SK-N-DZ (cell line): ENCODE measurements around a stretch of chr5.

DNA sequence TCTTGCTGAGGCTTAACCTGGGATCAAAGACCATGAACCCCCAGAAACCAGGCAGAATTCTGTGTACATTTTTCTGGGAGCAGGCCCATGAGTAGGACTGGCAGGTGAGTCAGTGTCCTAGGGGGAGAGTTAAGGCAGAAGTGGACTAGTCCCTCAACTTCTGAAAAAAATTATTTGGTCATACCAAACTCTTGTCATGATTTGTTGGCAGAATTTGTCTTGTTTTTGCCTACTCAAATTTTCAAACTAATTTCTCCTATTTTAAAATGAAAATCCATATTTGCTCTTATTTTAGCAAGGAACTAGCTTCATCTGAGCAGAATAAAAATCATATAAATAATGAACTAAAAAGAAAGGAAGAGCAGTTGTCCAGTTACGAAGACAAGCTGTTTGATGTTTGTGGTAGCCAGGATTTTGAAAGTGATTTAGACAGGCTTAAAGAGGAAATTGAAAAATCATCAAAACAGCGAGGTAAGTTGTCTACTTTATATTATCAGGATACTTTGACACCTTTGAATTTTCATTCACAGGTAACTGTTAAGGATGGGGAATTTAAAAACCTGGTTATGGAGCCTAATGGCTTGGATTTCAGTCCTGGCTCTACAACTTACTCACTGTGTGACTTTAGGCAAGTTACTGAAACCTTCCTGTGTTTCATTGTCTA lies 37.9 kb downstream of the RAD50 start:
RAMPAGE:
- cytosol, long total RNA = no peak
- nucleus, long total RNA = no peak

DNA sequence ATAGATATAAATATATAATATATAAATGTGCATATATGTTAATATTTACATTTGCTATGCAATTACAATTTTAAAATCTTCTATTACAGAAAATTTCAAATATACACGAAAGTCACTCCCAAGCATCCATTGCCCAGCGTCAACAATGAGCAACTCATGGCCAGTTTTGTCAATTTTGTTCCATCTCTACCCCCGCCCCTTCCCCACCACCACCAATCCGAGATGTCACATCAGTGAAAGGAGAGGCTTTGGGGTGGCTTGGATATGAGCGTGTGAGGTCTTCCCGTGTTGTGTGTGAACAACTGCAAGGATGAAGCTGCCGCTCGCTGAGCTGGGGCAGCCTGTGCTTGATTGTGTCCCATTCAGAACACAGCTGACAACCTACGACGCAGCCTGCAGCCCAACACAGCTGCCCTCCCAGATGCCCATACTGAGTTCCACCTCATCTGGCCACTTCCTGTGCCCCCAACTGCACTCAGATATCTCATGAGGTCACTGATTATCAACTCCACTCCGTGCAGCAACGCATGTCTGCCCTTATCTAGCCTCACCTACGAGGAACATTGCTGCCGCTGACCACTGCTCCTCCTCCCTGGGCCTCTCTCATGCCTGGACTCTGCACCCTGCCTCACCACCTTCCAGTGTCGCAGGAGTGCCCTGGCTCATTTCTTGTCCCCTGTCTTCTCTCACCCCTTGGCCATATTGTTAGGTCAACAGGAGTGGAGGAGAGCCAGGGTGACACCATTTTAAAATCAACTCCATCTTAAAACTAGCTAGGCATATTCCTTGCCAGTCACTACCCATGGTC lies 7.4 kb upstream of the IL4 start:
RAMPAGE:
- cytosol, long total RNA = no peak
- nucleus, long total RNA = no peak

DNA sequence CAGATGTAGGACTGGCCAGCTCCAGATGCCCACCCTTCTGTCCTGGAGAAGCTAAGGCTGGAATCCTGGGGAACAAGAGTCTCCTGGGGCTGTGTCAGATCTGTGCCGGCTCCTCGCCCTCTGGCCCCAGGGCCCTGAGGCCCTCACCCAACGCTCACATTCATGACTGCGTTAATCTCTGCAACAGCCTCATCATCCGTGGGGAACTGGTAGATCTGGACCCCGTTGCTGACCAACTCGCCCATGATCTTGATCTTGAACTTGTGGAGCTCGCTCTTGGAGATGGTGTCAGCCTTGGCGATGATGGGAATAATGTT lies 14.8 kb downstream of the SEPTIN8 start:
RAMPAGE:
- cytosol, long total RNA = no peak
- nucleus, long total RNA = no peak

DNA sequence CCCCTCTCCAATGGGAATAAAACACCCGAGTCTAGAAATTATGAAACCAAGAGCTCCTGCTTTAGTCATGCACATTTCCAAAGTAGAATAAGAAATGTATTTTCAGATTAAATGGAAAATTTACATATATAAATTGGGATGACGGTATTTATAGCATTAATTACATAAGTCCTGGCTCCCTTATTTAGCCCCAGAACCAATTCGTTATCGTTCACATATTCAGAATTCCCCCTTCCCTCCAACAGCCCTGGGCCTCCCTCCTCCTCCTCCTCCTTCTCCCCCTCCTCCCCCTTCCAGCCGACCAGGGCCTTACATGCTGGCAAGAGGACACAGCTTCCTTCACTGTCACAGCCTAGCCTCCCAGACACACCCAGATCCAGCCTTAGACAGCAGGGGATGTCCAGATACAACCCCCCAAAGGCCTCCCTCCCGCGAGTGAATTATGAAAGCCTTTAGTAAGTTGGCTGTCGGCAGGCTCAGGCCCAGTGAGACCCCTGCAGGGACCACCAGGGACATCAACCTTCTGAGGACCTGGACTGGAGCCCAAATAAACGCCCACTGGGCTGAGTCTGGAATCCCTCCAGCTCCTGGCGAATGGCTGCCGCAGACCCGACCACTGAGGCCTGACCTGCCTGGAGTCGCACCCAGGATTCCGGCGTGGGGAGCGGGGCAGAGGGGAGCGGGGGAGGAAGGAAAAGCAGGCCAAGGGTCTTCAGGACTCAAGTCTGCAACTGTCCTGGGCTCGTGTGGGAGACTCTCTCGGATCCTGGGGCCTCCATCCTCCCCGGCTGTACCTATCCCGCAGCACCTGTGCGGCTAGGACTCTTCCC lies 924 bp downstream of the SEPTIN8 start:
RAMPAGE:
- cytosol, long total RNA = no peak
- nucleus, long total RNA = no peak

RAMPAGE:
- cytosol, long total RNA = no peak
- nucleus, long total RNA = no peak
These were observed 8.3 kb upstream of the SEPTIN8 start for GRCh38 chr5:132785269-132785900.

GRCh38 chr5:132871332-132872527 lies 1.7 kb upstream of the LEAP2 start:
RAMPAGE:
- cytosol, long total RNA = no peak
- nucleus, long total RNA = no peak

DNA sequence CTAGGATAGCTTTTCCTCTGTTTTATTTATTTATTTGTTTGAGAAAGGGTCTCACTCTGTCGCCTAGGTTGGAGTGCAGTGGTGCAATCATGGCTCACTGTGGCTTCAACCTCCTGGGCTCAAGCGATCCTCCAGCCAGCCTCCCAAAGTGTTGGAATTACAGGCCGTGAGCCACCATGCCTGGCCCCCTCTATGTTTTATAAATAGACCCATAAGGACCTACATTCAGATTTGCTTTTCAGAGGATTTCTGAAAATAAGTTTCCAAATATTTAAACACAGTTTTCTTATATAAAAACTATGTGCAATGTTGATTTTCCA lies 16.7 kb downstream of the LEAP2 start:
RAMPAGE:
- cytosol, long total RNA = no peak
- nucleus, long total RNA = no peak

RAMPAGE:
- cytosol, long total RNA = no peak
- nucleus, long total RNA = no peak
These were observed 10.8 kb downstream of the VDAC1 start for GRCh38 chr5:133993844-133994556.

DNA sequence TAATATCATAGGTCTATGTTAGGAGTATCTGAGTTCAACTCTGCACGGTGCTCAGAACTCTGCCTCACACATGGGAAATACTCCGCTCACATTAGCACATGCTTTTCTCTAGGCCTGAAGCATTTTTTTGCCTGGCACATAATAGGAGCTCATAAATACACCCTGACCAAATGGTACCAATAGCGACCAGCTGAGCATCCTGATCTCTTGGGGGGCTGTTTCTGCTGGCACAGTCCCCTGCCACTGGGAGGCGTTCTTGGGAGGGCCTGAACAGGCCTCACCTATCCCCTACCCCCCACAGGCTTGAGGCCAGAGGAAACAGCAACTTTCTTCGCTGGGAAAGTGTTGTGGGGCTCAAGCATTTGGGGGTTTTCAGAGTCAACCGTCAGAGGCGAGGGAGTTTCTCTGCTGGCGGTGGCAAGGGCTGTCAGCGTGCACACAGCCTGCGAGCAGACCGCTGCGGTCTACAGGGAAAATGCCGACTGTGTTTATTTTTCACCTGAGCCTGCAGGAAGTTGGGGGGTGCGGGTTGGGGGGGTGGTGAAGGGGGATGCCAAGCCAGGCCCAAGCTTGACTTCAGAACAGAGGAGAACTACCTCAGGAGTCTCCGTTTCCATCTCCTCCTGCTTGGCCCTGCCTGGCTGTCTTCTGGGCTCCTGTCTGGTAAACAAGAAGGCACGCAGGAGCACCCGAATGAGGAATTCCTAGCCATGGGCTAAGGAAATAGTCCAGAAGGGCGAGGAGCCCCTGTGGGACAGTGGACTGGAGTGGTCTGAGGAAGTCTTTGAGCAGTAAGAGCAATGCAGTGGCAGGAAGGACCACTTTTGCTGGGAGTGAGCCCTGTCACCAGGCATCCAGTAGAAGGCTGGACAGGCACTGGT lies 18.0 kb downstream of the TCF7 start:
RAMPAGE:
- cytosol, long total RNA = no peak
- nucleus, long total RNA = no peak

GRCh38 chr5:134138779-134139519 lies 24.5 kb downstream of the TCF7 start:
RAMPAGE:
- cytosol, long total RNA = no peak
- nucleus, long total RNA = no peak

RAMPAGE:
- cytosol, long total RNA = no peak
- nucleus, long total RNA = no peak
These were observed 25.2 kb downstream of the TCF7 start for GRCh38 chr5:134139678-134140027.

DNA sequence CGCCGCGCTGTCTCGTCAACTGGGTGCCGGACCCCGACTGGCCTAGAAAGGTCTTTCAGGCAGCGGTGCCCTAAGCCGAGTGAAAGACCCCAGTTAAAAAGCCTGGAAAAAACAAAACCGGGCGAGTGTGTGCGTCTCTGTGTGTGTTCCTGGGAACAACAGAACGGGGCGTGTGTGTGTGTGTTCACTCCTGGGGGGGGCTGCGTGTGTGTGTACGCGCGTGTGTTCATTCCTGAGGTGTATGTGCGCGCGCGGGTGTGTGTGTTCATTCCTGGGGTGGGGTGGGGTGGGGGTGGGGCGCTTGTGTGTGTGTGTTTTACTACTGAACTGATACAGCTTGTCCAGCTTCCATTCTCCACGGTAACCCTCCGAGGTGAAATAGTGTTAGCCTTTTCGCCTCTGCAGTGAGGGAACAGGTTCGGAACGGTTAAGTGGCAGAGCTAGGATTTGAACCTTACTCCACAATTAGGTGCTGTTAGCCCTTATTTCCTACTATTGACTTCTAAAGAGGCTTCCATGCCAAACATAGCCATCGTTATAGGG lies 497 bp upstream of the SKP1 start:
RAMPAGE:
- cytosol, long total RNA = no peak
- nucleus, long total RNA = no peak

DNA sequence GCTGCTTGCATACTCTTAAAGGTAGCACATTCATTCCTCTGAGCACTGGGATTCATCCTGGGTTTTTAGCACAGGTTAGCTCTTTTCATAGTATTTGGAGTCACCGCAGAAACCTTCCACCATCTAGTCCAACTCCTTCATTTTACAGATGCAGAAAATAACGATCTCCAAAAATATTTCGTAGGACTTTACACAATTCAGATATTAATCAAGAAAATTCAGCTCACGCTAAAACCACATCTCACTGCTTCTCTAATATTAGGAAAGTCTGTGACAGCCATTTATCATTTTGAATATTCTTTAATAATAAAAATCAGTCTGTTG lies 22.0 kb downstream of the PPP2CA start:
RAMPAGE:
- cytosol, long total RNA = no peak
- nucleus, long total RNA = no peak

GRCh38 chr5:134223889-134224408 lies 1.9 kb downstream of the PPP2CA start:
RAMPAGE:
- cytosol, long total RNA = no peak
- nucleus, long total RNA = no peak

RAMPAGE:
- cytosol, long total RNA = no peak
- nucleus, long total RNA = no peak
These were observed 21.1 kb downstream of the CDKL3 start for GRCh38 chr5:134345463-134346579.

GRCh38 chr5:134377783-134378262 lies 6.5 kb downstream of the UBE2B start:
RAMPAGE:
- cytosol, long total RNA = no peak
- nucleus, long total RNA = no peak

DNA sequence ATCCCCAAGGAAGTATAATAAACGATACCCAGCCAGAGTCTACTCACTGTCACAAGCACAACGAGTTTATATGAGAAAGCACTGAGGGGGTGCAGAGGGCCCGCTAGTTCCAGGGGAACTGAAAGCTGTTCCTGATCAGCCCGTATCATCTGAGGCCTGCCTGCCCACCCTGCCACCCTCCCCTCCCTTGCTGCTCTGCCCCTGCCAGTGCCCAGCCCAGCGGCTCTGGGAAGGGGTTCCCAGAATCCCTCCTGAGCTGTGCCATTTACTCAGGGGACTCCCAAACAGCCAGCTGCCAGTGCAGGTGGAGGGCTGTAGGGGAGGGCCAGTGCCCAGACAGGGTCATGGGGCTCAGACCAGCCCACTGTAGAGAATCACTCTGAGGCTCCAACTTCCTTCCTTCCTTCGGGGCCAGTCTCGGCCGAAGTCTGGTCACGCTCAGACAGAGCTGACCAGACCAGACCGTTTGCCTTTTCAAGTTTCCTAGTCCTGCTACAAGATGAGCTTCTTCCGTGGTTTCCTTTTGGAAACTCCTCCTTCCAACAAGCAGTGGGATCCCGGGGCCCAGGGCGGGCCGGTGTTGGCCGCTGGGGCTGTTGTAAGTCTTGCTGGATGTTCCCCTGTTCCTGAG lies 52.7 kb downstream of the SAR1B start:
RAMPAGE:
- cytosol, long total RNA = no peak
- nucleus, long total RNA = no peak

GRCh38 chr5:134873897-134874105 lies 370 bp upstream of the TXNDC15 start:
RAMPAGE:
- cytosol, long total RNA = no peak
- nucleus, long total RNA = no peak

GRCh38 chr5:135025914-135027328 lies 7.6 kb downstream of the PITX1 start:
RAMPAGE:
- cytosol, long total RNA = no peak
- nucleus, long total RNA = no peak

DNA sequence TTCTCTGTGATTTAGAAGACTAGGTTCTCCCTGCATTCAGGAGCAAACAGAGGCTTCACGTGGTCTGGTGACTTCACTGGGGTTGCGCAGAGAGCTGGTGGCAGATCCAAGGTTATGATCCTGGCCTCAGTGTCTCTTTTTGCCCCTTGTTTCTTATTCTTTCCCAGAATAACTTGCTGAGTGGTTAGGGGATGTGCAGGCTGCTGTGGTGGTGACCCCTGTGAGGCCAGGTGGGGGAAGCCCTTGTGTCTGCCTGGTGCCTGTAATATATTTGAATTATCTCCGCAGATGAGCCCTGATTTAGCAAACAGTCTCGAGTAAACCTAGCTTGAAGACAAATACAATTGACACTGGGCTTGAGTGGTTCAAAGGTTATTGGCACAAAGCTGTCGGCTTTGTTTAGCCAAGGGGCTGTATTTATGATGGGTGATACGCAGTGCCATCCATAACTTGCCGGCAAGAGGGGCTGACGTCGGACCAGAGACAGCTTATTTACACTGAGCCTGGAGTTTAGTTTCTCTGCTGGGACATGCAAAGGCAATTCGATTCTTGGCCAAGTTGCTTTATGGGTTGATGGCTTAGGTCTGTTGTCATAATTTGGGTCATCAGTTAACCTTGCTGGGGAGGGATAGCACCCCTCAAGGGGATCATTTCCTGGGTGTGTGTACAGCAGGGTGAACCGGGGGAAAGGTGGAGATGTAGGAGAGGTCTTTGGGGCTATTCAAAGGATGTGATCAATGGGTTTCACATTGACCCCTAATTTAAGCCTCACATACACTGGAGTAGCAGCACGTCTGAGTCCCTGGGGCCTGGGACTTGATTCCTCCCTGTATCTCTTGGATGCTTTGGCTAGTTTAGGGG lies 20.0 kb upstream of the PITX1 start:
RAMPAGE:
- cytosol, long total RNA = no peak
- nucleus, long total RNA = no peak